ENCODE data around the genes ADCY2 and FASTKD3.

DNA sequence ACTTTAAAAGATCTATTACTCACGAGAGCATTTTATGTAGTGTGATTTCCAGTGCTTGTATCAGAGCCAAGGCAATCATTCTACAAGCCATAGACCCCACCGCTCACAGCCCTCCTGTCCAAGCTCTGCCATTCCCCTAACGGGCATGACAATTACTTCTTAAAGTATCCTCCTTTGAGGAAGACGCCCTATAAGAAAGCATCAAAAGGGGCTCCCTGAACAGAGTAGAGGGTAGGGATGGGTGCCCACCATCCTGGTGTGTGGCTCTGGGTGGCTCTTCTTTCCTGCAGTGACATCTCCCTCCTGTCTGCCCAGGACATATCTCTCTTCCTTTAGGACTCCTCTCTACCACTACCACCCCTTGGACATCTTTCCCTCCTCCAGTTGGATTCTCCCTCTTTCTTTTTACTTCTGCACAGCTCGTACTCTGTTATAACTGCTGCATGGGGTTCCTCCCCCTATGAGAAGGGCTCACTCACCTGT is 412.5 kb downstream of the ICE1 start:
- RRBS: no CpG with 5 or more reads among the region's 5 CpGs

DNA sequence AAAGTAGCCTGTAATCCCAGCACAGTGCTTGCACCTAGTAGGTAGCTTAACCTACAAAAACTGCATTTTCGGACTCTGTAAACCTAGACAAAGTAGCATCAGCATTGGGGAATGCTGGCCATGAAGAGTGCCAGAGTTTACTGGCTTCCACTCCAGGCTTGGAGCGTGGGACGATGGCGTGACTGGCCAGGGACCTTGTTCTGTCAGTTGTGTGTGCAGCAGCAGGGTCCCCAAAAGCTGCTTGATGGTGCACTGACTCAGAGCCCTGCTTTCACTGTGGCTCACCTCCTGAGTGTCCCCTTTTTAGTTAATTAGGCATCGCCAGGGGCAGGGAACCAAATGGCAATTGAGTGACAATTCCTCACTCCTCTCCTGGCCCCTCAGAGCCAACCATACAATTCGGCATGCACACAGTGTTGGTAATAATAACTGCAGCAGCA is 4.0 kb downstream of the UBE2QL1 start:
- RRBS: no CpG with 5 or more reads among the region's 6 CpGs

DNA sequence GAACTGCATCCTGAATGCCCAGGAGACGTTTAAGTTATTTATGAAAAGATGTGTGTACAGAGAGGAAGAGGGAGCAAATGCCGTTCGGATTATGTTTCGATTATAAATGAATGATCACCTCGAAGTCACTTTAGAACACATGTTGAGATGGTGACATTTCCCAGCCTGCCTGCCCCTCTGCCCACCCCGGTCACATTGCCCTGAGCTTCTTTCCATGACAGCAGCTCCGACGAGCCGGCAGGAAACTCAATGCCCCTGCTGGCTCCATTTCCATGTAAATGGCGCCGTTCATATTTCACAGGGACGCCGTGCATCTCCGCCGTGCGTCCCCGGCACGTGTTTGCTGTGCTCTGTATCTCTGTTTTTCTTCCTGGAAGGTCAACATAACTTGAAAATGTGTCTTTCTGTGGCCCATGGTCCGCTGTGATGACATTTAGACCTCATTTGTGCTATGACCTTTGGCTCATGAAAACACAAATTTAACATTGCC is 42.8 kb downstream of the UBE2QL1 start:
- RRBS: 35% methylated on average over 9 of the region's 19 CpGs

DNA sequence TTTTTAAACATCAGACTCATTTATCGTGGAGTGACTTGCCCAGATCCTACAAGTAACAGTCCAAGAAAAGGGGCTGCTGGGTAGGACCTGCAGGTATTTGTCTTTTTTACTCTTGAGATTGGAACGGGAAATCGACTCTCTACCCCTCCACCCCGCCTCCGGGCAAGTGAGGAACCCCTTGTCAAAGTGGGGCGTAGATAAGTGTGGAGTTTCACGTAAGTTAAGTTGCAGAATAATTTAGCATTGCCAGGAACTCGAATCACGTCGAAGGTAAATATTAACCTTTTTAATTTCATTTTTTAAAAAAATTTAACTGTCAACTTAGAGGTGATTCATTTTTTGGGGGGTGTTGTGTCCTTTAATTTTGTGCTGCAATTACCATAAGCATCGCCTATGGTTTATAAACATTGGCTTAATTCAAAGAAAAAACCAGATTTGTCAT is 1.6 kb downstream of the TENT4A start:
- RRBS: no CpG with 5 or more reads among the region's 11 CpGs

DNA sequence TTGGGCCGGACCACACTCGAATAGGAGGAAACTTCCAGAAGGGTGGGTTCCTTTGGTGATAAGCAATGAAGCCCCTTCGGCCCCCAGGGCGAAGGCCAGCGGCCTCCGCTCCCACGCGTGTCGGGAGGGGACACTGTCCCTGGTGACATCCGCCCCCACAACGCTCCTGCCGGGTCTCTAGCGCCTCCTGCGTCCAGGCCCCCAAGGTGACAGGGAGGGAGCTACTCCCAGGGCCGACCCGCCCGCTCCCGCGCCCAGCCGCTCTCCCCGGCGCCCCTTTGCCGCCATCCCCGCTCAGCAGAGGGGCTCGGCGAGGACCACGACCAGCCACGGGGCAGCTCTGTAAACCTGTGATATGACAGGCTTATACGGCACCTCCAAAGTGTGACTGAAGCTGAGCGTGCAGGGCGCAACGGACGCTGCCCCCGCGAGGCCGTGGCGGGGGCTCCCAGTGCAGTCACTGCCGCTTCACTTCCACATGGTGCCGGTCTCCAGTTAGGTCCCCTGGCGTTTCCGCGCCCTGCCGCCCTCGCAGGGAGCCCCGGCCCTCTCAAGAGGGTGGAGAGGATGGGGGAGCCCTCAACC is 1.0 kb upstream of the ADCY2 start:
- RRBS: 6% methylated on average over 17 of the region's 45 CpGs

DNA sequence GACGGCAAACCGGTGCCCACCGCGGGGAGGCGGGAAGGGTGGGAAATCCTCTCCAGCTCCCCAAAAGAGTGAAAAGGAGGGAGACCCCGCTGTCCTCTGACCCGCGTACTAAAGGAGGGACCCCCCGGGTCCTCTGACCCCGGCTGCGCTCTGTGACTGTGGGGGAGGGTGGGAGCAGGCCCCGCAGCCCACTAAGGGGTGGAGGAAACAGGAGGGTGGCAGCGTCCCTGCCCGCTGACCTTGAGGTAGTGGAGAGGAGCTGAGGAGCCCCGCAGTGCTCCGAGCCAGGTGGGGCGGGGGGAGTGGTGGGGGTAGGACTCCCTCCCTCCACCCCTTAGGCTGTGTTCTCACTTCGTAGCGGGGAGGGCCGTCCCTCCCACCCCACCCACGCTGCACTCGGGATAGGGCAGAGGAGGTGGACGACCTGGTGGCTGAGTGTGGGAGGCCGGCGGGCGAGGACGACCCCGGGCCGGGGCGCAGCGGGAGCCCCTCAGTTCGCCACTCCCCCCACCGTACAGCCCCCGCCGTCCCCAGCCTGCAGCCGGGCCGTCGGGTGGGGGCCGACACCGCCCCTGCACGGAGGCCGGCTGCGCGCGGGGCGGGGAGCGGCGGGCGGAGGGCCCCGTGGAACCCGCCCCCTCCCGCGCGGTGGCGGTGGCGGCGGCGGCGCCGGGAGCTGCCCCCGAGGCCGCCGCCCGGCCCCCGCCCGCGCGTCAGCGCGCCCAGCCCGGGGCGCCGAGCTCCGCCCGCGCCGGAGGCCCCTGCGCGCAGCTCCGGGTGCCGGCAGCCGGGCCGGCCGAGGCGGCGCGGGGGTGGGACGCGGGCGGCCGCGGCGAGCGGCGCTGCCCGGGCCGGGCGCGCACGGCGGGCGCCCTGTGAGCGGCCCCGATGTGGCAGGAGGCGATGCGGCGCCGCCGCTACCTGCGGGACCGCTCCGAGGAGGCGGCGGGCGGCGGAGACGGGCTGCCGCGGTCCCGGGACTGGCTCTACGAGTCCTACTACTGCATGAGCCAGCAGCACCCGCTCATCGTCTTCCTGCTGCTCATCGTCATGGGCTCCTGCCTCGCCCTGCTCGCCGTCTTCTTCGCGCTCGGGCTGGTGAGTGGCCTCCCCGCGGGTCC is at the start of gene ADCY2:
Gene ADCY2 (plus strand): TSS at position 730 of the 1,121 bp plus-strand sequence.
- RRBS: 2% methylated on average over 52 of the region's 132 CpGs

DNA sequence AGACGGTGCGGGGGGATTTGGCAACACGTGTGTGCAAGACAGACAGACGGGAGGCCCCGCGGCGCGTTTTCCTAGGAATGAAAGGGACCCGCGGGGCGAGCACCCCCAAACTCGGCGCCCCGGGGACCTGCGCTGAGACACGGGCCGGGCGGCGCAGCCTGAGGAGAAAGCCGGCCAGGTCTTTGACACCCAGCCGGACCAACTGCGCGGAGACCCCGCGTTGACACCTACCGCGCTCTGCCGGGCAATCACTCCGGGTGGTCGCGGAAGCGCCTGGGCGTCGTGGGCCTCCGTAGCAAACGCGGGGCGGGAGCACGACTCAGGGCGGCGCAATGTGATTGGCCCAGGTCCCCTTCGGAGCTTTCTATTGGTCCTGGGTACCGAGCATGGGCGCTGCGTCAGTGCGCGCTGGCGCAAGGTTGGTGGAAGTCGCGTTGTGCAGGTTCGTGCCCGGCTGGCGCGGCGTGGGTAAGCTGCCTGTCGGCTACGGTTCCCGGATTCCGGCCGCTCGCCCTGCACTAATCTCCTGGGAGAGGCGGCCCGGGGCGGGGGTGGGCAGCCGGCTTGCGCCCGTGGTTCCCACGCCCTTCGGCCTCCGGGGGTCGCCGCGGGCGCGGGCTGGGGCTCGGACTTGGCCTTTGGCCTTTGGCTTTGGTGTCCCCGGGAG is at the start of gene FASTKD3:
Gene FASTKD3 (minus strand): TSS at position 284 of the 667 bp plus-strand sequence.
- RRBS: 2% methylated on average over 16 of the region's 77 CpGs

GRCh38 chr5:8062408-8063063 is 193.6 kb downstream of the MTRR start:
- RRBS: no CpG with 5 or more reads among the region's 8 CpGs

GRCh38 chr5:9720731-9721214 is 90.6 kb upstream of the TAS2R1 start:
- RRBS: no CpG with 5 or more reads among the region's 5 CpGs

DNA sequence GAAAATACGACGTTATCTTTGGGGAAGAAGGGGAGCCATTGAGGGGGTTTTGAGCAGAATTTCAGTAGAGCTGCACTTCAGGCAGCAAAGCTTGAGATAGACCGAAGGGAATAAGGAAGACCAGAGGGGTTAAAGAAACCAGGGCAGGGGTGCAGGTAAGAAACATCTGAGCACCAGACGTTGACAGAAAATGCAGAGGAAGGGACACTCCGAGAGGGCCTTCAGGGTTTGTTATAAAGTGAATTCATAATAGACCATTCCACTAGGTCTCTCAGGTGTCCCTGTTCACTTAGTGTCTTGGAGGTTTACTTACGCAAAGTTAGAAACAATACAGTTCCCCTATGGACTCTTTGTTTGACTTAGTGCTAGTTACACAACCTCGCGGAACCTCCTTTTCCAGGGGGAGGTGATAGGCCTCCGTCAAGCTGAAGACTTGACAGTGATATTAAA is 1.2 kb downstream of the CCT5 start:
- RRBS: no CpG with 5 or more reads among the region's 9 CpGs

GRCh38 chr5:10310037-10310826 is 2.5 kb upstream of the CMBL start:
- RRBS: no CpG with 5 or more reads among the region's 8 CpGs

DNA sequence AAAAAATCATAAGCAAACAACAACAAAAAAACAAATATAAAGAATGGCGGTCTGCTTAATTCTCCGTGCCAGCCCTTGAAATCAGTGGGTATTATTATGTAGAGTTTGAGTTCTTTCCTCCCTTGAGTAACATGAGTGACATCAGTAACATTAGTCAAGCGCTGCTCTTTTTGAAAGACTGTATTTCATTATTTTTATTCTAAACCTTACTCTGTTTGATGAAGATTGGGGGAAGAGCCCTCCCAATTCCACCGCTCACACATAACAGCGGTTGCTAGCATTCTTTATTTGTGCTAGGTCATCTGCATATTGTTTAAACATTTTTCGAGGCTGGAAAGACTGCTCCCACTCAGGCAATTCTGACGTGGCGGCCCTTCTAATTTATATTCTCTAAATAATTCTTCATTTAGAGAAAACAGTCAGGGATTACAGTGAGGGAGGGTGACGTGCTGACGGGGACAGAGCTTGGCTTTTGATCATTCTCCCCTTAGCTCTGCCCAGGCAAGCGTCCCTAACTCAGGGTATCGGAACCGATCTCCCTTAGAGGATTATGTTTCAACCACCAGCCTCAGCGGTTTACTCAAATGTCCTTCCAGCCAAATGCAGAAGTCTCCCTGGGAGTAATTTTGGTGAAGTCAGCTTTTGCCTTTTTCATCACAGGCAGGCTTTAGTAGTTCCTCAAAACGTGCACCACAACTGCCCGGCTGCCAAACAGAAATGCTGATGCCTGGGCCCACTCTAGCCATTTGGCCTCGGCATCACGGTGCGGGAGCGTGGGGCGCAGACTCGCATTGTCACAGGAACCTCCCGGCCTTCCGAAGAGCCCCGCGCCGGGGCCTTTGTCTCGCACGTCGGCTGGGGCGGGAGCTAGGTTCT is 721 bp upstream of the MARCHF6 start:
- RRBS: 1% methylated on average over 4 of the region's 31 CpGs

DNA sequence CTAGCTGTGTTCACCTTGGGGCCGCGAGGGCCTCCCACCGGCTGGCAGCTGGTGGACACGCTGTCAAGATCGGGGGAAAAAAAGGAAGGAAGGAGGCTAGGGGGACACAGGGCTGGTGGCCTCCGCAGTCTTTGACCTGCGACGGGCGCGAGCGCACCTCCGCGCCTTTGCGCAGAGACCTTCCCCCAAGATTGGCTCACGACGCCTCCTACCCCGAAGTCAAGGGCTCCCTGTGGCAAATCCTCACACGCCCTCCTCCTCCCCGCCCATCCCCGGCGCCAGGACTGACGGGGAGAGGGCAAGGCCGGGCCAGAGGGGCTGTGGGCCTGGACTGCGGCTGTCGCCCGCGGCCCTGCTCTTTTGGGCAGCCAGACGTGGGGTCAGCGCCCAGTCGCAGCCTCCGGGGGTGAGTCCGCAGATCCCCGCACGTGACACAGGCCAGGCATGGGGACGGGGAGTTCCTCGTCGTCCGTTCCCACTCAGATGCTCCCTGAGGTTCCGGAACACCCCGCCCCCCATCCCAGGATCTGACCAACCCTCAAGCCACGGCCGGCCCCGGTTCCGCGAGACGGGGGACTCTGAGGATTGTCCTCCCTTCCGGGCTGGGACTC is 721 bp upstream of the ANKRD33B start:
- RRBS: 6% methylated on average over 16 of the region's 47 CpGs

GRCh38 chr5:10702684-10703710 is 58.0 kb downstream of the DAP start:
- RRBS: no CpG with 5 or more reads among the region's 11 CpGs

- RRBS: no CpG with 5 or more reads among the region's 9 CpGs
Observed at GRCh38 chr5:10746585-10747093, 14.4 kb downstream of the DAP start.

DNA sequence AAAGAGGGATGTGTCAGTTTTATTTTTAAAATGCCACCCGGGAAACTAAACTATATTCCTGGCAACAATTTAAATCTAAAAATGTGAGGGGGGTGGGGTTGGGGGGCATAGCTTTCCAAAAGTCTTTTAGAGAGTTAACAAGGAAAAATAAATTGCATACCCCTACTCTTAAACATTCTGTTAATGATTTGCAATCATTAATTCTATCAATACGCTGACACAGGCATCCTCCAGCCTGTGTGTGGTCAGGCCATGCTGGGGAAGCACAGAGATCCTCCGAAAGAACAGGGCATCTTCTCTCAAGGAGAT is 302.6 kb upstream of the DAP start:
- RRBS: no CpG with 5 or more reads among the region's 3 CpGs

DNA sequence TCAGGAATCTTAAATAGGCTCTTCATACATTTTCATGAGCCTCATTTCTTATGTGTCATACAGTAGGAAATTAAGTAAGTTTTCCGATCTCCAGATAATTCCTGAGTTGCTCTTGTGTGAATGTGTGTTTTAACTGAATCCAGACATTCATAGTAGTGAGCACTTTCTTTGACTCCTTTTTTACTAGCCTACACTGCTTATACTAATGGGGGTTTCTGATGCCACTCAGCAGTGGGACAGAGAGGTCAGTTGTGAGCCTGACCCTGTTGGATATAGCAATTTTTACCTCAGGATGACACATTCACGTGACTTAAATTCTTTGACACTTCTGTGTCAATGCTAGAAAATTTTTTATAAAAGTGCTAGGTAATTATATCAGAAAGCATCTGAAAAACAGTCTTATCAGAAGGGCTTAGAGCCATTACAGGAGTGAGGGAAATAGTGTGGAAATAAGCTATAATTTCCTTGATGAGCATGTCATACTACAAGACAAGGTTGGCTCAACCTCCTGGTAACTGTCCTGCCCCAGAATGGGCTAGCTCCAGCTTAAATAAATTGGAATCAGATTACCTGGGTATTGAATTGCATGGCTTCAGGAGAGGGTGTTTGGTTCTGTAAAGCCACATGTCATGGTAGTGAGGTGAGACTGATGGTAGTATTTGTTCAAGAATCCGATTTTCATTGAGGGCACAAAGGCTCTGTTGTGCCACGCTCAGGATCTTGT is 20.9 kb downstream of the TRIO start:
- RRBS: no CpG with 5 or more reads among the region's 4 CpGs

DNA sequence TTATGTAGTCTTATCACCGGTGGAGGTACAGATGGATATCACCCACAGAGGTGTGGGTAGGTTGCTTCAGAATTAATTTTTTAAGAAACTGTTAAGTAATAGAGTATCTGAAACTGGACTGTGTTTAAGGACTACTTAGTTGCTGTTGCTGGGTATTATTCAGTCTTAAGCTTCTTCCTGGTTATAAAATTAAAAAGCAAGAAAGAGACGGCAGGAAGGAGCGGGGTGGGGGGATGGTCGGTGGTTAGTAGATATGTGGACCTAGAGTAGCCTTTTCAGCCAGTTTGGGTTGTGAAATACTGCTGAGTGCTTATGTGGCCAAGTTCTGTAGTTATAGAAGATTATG is 28.4 kb downstream of the TRIO start:
- RRBS: no CpG with 5 or more reads among the region's 4 CpGs

DNA sequence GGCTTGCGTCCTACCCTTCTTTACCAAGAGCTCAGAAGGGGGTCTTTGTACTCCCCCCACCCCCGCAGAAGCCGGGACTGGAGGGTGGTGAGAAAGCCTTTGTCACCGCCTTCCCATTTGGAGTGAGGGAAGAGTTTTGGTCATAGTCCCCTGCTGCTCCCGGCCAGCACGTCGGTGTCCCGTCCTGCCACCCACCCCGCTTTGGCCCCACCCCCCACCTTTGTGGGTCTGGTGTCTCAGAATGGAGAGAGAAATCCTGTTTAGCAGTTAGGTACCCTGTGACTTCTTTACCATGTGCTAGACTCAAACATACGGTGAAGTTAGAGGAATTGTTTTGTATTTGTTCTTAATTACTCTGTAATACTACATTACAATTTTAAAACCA is 35.8 kb downstream of the TRIO start:
- RRBS: 4% methylated on average over 3 of the region's 10 CpGs